ENCODE data around the genes RCL1 and RANBP6.

- RRBS: no CpG with 5 or more reads among the region's 5 CpGs
These were observed 302.2 kb downstream of the RFX3 start for GRCh38 chr9:3223477-3224072.

GRCh38 chr9:3789508-3789825 is 263.7 kb upstream of the RFX3 start:
- RRBS: no CpG with 5 or more reads among the region's 3 CpGs

- RRBS: no CpG with 5 or more reads among the region's 5 CpGs
These were observed 23.7 kb downstream of the GLIS3 start for GRCh38 chr9:4276252-4276503.

- RRBS: no CpG with 5 or more reads among the region's 9 CpGs
These were observed 42.0 kb downstream of the SLC1A1 start for GRCh38 chr9:4532183-4532738.

GRCh38 chr9:4678599-4679305 is 617 bp upstream of the CDC37L1 start:
- RRBS: no CpG with 5 or more reads among the region's 17 CpGs

GRCh38 chr9:4792842-4793670 is at the start of gene RCL1:
RCL1 (plus strand) TSS chr9:4792944.
- RRBS: 3% methylated on average over 38 of the region's 88 CpGs

- RRBS: no CpG with 5 or more reads among the region's 8 CpGs
These were observed 36.2 kb downstream of the RCL1 start for GRCh38 chr9:4828691-4829676.

GRCh38 chr9:4829677-4830214 is 37.0 kb downstream of the RCL1 start:
- RRBS: no CpG with 5 or more reads among the region's 1 CpG

DNA sequence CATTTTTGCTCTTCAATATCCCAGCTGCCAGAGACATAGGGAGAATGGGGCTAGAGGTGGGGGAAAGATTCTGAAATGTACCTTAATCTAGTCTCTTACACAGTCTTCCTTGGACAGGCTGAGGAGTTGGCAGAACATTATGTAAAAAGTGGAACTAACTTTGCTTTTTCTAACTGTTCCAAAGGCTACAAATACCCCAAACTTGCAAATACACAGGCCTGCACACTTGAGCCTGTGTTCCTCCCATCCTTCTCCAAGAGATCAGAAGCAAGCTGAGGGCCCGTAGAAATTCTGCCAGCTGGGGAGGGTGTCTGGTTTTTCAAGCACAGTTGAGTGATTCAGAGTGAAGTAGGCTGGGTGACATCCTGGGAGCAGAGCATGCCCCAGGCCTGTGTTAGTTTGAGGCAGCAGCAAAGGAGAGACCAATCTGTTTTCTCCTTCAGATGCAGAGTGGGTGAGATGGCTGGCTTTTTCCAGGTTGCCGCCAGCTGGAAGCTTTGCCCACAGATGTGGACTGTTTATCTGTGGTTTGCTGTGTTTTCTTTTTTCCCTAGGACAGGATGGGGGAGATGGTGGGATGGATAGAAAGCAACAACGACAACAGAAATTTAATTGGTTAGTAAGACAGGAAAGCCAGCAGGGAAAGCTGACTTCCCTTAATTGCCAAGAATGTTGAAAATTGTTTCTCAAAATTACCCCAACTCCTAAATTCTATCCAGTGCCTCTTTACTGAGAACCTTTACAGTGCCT is 63.1 kb downstream of the RCL1 start:
- RRBS: no CpG with 5 or more reads among the region's 3 CpGs

DNA sequence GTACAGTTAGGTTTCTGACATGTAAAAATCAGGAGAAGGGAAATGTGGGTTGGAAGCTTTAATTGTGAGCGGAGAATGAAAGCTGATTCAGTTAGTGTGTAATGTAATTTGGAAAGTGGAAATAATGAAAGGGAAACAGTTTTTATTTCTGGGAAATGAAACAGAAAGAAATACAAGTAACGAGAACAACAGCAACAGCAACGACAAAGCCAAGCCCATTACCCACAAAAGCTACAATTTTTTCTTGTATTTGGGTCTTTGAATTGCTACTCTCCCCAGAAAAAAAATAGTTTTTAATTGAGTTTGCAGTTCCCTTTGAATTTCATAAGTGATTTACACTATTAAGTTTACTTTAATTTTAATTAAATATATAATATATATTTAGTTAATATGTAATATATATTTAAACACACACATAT is 48.7 kb upstream of the JAK2 start:
- RRBS: no CpG with 5 or more reads among the region's 3 CpGs

GRCh38 chr9:5021461-5021872 is 36.4 kb downstream of the JAK2 start:
- RRBS: no CpG with 5 or more reads among the region's 6 CpGs

GRCh38 chr9:5042825-5043393 is 57.8 kb downstream of the JAK2 start:
- RRBS: no CpG with 5 or more reads among the region's 34 CpGs

DNA sequence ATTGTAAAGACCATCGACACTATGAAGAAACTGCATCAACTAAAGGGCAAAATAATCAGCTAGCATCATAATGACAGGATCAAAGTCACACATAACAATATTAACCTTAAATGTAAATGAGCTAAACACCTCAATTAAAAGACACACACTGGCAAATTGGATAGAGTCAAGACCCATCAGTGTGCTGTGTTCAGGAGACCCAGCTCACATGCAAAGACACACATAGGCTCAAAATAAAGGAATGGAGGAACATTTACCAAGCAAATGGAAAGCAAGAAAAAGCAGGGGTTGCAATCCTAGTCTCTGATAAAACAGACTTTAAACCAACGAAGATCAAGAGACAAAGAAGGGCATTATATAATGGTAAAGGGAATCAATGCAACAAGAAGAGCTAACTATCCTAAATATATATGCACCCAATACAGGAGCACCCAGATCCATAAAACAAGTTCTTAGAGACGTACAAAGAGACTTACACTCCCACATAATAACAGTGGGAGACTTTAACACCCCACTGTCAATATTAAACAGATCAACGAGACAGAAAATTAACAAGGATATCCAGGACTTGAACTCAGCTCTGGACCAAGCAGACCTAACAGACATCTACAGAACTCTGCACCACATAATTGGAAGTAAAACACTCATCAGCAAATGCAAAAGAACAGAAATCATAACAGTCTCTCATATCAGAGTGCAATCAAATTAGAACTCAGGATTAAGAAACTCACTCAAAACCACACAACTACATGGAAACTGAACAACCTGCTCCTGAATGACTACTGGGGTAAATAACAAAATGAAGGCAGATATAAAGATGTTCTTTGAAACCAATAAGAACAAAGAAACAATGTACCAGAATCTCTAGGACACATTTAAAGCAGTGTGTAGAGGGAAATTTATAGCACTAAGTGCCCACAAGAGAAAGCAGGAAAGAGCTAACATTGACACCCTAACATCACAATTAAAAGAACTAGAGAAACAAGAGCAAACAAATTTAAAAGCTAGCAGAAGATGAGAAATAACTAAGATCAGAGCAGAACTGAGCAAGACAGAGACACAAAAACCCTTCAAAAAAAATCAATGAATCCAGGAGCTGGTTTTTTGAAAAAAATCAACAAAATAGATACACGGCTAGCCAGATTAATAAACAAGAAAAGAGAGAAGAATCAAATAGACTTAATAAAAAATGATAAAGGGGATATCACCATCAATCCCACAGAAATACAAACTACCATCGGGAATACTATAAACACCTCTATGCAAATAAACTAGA is 50.3 kb downstream of the INSL6 start:
- RRBS: no CpG with 5 or more reads among the region's 6 CpGs

- RRBS: no CpG with 5 or more reads among the region's 2 CpGs
These were observed 8.9 kb downstream of the CD274 start for GRCh38 chr9:5459321-5459658.

GRCh38 chr9:5823872-5824071 is 9.1 kb downstream of the ERMP1 start:
- RRBS: no CpG with 5 or more reads among the region's 2 CpGs

GRCh38 chr9:5844544-5845120 is 11.7 kb upstream of the ERMP1 start:
- RRBS: no CpG with 5 or more reads among the region's 9 CpGs

DNA sequence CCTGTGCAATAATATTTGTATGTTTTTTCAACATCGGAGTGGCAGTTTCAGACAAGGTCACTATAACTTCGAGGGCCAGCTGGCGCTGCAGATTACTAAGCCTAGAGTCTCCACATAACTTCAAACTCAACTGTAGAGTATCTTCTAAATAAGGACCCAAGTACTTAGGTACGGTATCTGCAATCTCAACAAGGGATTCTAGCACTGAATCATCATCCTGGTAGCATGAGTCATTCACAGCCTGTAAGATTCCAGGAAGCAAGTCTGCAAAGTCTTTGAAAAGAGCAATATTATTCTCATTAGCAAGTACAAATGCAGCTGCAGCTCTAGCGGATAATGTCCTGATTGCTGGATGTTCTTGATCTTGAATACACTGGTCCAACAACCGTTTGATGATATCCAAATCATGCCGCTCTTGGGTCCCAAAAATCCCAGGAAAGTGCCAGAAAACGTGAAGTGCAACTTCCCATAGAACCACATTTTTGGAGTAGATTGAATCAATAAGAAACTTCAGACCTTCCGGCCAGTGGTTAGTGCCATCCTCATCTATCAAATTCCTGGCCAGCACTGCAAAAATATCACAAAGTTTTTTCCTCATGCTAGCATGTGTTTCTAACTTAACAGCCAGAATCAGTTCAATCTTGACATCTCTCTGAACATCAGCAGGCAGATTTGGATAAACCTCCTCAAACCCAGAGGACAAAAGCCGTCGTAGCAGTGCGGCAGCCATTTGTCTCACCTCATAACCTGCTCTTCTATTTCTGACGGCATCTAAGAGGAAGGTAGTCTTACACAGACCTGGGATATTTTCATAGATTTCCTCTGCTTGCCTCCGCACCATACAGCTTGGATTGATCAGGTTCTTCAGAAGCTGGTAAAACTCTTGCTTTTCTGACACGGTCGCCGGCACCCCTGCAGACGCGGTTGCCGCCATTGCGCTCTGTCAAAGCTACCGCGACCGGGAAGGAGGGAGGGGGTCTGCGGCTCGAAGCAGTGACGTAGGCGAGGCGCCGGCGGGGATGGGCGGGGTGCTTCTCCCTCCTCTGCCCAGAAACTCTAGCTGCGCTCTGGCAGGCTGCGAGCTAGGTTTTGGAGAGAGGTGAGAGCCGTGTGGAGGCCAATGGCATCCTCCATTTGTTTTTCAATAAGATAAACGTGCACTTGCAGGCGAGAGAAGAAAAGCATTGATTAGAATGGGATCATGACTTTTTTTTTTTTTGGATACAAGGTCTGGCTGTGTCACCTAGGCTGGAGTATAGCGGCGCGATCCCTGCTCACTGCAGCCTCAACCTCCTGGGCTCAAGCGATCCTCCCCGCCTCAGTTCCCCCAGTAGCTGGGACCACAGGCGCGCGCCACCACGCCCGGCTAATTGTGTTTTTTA is at the start of gene RANBP6:
Gene RANBP6, minus strand, starts transcription at position 951 of the 1,382 bp plus-strand sequence.
- RRBS: 2% methylated on average over 14 of the region's 47 CpGs

DNA sequence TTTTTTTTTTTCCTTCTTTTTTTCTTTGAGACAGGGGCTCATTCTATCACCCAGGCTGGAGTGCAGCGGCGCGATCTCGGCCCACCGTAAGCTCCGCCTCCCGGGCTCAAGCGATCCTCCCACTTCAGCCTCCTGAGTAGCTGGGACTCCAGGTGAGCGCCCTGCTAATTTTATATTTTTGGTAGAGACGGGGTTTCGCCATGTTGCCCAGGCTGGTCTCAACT is 36.2 kb upstream of the GLDC start:
- RRBS: no CpG with 5 or more reads among the region's 11 CpGs

All from HL-60 (cell line).